Skin of body (tissue), 2 donors: ENCODE results near the gene PLEKHJ1.

GRCh38 chr19:1956879-1957358 lies 15.9 kb downstream of the CSNK1G2 start:
- RAMPAGE, long total RNA, result no peak

GRCh38 chr19:1957381-1958019 lies 16.5 kb downstream of the CSNK1G2 start:
- RAMPAGE, long total RNA, result no peak

DNA sequence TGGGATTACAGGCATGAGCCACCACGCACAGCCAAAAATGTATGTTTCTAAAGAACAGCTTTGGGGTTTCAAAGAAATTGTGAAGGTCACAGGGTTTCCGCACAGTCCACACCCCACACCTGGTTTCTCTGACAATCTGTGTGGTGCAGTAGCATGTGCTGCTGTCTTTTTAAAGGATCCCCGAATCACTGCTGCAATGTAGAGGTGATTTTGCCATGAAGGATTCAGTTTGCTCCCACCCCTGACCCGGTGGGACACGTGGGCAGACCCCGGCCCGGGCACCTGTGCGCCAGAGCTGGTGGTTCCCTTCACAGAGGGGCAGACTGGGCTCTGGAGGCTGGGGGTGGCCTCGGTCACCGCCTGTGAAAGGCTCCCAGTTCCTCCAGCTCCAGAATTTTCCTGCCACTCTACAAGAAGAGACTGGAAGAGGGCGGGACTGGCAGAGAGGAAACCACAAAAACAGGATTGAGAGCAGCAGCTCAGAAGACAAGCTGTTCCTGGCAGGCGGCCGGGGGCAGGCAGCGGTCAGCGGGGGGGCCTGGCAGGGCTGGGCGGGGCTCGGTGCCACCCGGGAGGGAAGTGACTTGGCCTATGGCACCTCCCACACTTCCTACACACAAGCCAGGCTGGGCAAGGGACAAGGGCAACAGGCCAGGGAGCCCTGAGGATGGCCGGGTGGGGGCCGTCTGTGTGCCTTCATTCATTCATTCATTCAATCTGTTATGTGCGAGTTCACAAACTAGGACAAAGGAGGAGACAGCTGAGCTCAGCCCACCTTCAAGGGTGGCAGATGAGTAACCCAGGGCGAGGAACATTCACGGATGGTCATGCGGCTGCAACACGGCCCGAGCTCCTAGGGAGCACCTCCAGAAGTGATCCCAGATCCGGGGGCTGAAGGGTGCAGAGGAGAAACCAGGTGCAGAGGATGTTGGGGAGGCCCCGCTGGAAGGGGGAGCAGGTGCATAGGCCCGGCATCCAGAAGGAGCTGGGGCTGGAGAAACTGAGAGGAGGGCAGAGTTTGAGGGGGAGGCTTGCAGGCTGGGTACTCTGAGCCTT lies 16.8 kb upstream of the BTBD2 start:
- RAMPAGE, long total RNA, result no peak

- RAMPAGE, long total RNA, result no peak
These were observed 2.1 kb downstream of the MKNK2 start for GRCh38 chr19:2048928-2049372.

GRCh38 chr19:2050519-2051080 lies 444 bp downstream of the MKNK2 start:
- RAMPAGE, long total RNA, result no peak

GRCh38 chr19:2060523-2061597 lies 9.8 kb upstream of the MKNK2 start:
- RAMPAGE, long total RNA, result no peak

DNA sequence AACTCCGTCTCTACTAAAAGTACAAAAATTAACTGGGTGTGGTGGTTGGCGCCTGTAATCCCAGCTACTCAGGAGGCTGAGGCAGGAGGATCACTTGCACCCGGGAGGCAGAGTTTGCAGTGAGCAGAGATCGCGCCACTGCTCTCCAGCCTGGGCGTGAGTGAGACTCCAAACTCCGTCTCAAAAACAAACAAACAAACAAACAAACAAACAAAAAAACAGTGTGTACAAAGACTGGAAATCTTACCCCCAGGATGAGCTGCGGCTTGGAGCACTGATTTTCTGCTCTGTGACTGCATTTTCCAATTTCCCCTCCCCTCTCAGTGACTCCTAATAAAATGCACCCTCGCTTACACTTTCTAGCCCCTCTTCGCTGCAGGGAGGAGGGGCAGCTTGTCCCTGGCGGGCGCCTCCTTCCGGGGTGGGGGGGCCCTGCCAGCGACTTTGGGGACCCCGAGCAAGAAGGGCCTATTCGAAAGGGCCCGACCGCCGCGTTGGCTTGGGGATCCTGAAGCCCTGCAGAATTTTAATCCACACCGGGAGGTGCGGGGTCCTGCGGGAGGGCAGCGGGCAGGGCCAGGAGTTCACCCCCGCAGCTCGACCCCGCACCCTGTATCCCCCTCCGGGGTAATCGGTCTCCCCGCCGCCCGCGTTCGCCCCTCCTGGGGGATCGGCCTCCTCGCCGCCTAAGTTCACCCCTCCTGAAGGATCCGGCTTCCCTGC lies 971 bp downstream of the MOB3A start:
- RAMPAGE, long total RNA, result no peak

GRCh38 chr19:2114587-2115835 lies 18.3 kb downstream of the IZUMO4 start:
- RAMPAGE, long total RNA, result no peak

- RAMPAGE, long total RNA, result no peak
These were observed 13.8 kb downstream of the AP3D1 start for GRCh38 chr19:2137428-2138070.

GRCh38 chr19:2228310-2229270 lies 7.5 kb downstream of the PLEKHJ1 start:
- RAMPAGE, long total RNA, result no peak

GRCh38 chr19:2236107-2236965 lies at the start of gene PLEKHJ1:
Gene PLEKHJ1 (minus strand): TSS chr19:2236329.
- RAMPAGE, long total RNA, result start-site peak on the minus strand at chr19:2236236-2236321, 631 and 68 reads in 2 replicates

DNA sequence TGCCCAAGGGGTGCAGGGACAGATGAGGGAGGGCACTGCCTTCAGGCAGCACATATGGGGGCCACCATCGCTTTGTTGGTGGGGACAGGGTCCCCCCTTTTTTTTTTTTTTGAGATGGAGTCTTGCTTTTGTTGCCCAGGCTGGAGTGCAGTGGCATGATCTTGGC lies 10.0 kb downstream of the PEAK3 start:
- RAMPAGE, long total RNA, result no peak

DNA sequence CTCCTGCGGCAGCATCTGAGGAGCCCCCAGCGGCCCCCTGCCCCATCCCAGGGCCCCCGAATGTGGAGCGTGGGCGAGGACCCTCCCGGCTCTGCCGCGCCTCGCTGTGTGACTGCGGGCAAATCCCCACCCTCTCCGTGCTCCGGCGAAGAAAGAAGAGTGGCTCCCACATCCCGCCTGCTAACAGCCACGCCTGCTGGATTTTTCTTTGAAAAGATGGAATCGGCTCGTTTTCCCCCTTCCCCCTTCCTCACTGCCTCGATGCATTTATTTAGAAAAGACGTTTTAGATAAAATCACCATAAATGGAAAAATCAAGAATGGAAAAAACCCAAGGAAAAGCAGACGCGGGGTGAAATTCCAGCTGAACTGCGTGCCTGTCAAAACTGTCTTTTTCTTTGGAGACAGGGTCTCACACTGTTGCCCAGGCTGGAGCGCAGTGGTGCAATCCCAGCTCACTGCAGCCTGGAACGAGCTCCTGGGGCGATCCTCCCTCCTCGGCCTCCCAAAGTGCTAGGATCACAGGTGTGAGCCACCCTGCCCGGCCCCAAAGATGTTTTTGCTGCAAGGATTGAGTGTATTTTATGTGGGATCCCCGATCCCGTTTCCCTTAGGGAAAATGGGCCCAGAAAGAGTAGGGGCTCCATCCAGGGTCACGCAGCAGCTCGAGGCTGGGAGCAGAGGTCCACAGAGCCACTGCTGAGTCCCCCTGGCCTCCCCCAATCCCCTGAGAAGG lies 776 bp upstream of the PEAK3 start:
- RAMPAGE, long total RNA, result no peak

DNA sequence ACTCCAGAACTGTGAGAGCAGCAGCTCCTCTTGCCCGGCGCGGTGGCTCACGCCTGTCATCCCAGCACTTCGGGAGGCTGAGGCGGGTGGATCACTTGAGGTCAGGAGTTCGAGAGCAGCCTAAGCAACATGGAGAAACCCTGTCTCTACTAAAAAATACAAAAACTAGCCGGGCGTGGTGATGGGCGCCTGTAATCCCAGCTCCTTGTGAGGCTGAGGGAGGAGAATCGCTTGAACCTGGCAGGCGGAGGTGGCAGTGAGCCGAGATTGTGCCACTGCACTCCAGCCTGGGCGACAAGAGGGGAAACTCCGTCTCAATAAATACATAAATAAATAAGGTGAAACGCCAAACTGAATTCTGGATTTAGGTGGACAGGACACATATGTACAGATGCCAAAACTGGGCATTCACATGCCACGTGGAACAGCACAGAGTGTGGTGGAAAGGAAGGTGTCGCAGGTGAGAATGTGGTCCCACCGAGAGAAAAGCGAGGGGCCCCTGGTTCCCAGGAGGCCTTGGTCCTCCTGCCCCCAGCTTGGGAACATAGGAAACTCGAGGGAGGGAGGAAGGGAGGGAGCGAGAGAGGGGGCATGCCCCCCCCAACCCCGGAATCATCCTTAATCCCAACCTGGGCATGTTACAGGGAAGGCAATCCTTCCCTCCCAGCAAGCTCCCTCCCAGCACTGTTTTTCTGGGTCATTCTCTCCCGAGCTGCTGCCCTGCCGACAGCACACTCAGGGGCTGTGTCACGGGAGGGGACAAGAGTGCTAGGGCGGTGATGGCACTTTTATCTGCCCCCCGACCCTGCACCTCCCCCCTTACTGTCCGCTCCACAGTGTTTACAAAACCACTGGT lies 12.3 kb downstream of the LINGO3 start:
- RAMPAGE, long total RNA, result no peak

DNA sequence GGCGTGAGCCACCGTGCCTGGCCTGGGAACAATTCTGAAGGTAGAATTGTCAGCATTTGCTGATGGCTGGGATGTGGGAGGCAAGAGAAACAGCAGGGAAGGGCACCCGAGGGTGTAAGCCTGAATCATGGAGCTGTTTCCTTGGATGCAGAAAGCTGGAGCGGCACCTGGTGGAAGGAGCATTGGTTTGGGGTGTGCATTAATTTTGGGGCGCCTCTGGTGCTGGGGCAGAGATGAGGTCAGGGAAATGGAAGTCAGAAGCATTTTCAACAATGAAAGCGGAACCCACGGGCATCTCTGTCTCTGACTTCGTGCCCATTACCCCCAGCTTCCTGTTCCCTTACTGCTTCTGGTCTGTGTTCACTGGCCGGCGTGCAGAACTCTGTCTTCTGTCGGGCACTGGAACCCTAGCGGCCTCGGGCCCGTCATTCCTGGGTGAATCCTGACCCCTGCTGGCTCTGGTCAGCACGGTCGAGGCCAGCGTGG lies 7.8 kb upstream of the LINGO3 start:
- RAMPAGE, long total RNA, result no peak

GRCh38 chr19:2403324-2403679 lies 24.1 kb downstream of the TIMM13 start:
- RAMPAGE, long total RNA, result no peak

DNA sequence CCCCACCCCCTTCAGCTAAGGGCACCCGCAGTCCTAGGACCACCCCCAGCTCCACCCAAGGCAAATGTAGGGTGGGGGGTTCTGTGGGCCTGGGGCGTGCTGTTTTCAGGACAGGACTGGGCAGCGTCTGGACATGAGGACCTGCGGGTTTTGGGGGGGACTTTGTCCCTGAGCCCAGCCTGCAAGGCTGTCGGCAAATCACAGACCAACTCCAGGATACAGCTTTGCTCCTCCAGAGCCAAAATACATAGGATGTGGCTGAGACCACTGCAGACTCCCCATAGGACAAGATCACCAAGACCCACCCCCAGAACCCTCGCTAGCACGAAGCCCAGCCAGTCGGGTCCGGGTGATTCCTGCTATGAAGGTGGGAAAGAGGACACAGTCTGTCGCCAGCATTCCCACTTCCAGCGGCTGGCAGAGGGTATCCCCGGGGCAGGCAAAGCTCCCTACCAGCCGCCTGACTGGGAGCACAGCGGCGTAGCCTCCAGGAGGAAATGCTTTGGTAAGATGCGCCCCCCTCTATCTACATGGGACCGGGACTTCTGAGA lies 1.6 kb upstream of the TIMM13 start:
- RAMPAGE, long total RNA, result no peak

DNA sequence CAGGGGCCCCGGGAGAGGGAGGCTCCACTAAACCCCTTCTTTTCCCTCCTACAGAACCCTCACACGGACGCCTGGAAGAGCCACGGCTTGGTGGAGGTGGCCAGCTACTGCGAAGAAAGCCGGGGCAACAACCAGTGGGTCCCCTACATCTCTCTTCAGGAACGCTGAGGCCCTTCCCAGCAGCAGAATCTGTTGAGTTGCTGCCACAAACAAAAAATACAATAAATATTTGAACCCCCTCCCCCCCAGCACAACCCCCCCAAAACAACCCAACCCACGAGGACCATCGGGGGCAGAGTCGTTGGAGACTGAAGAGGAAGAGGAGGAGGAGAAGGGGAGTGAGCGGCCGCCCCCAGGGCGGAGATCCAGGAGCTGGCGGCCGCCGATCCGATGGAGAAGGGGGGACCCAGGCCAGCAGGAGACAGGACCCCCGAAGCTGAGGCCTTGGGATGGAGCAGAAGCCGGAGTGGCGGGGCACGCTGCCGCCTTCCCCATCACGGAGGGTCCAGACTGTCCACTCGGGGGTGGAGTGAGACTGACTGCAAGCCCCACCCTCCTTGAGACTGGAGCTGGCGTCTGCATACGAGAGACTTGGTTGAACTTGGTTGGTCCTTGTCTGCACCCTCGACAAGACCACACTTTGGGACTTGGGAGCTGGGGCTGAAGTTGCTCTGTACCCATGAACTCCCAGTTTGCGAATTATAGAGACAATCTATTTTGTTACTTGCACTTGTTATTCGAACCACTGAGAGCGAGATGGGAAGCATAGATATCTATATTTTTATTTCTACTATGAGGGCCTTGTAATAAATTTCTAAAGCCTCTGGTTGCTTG lies 1.7 kb downstream of the GADD45B start:
- RAMPAGE, long total RNA, result no peak

DNA sequence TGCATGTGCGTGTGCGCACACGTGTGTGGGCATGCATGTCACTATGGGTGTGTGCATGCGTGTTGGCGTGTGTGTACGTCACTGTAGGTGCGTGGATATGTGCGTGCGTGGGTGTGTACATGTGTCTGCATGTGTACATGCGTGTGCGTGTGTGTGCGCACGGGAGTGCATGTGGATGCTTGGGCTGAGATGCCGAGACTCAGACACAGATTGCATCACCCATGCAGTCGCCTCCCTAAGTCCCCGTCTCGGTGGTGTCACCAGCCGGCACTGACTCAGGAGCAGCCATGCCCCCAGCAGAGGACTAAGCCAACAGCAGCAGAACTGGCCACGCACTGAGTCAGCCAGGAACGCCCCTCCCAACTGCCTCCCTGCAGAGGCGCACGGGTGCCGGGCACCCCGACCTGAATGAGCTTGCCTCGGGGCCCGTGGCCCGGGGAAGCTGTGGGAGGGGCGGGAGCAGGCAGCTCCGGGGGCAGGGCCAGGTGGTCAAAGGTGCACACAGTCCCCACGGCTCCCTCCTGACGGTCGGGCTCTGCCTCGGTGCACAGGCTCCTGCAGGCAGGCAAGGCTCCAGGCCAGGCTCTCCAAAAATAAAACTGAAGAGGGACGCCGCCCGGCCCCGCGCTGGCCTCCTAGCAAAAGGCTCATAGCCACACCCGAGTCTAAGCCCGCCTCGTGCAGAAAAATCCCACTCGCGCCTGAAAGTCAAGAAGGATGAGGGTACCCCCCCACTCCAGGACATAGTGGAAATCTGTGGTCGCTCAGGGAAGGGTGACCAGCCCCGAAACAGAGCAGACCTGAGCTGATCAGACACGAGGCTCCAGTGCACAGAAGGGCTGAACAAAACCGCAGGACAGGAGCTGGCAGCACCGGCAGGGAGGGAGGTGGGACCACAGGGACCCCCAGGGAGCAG lies 49.1 kb downstream of the GADD45B start:
- RAMPAGE, long total RNA, result no peak

GRCh38 chr19:2533605-2534011 lies 57.7 kb downstream of the GADD45B start:
- RAMPAGE, long total RNA, result no peak